H7 (cell line): Measurements from ENCODE around the genes CORO6 and EVI2A.

DNA sequence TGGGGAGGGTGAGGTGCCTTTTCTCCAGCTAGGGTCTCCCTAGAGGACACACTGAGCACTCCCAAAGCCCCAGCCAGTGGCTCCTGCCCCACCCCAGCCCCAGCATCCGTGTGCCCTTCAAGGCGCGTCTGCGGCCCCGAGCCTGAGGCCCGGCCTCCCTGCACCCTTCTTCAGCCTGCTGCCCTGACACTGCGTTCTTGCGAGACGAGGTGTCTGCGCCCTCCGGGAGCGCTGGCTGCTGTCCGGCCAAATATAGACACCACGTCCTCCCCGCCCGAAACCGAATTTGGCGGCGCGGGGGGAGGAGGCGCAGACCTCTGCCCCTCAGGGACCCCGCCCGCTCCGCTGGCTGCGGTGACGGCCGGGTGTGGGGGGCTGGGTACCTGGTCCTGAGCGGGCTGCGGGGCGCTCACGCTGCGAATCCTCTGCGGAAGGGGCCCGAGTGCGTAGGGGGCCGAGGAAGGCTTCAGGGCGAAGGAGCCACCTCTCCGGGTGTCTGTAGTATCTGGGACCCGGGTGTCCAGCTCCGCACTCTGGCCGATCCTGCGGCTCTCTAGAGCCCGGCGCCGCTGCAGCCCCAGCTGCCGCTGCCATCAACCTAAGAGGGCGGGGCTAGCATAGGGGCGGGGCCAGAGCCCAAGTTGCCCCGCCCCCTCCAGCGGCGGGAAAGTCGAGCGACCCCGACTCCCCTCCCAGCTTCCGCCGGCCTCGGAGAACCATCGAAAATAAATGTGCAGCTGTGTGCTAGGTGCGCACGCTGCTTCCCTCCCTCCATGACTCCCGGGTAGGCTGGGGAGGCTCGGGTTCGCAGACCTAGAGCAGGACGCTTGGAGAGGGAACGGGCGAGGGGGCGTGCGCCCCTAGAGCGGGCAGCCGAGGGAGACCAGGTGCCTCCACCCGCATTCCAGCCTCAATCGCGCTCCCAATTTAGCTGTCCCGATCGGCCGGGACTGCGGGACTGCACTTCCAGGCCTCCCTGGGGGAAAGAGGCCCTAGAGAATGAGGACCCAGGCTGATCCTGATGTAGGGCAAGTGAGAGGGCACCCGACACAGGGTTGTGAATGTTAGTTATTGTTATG is at the start of gene CORO6:
Gene CORO6, minus strand, starts transcription at position 608 of the 1,079 bp plus-strand sequence.
- RAMPAGE, long total RNA, result start-site peak on the minus strand centred at position 609 of the sequence, 9 bp wide, 10 reads

- RAMPAGE, long total RNA, result no peak
Observed at GRCh38 chr17:29636034-29636641, 13.4 kb upstream of the CORO6 start.

GRCh38 chr17:29674259-29674743 is 51.6 kb upstream of the CORO6 start:
- RAMPAGE, long total RNA, result no peak

GRCh38 chr17:29930745-29931066 is 678 bp upstream of the SSH2 start:
- RAMPAGE, long total RNA, result no peak

GRCh38 chr17:30123674-30124429 is 7.2 kb downstream of the NSRP1 start:
- RAMPAGE, long total RNA, result no peak

GRCh38 chr17:30380019-30380579 is 1.4 kb downstream of the CPD start:
- RAMPAGE, long total RNA, result no peak

GRCh38 chr17:30599535-30600264 is 122.5 kb downstream of the GOSR1 start:
- RAMPAGE, long total RNA, result no peak

DNA sequence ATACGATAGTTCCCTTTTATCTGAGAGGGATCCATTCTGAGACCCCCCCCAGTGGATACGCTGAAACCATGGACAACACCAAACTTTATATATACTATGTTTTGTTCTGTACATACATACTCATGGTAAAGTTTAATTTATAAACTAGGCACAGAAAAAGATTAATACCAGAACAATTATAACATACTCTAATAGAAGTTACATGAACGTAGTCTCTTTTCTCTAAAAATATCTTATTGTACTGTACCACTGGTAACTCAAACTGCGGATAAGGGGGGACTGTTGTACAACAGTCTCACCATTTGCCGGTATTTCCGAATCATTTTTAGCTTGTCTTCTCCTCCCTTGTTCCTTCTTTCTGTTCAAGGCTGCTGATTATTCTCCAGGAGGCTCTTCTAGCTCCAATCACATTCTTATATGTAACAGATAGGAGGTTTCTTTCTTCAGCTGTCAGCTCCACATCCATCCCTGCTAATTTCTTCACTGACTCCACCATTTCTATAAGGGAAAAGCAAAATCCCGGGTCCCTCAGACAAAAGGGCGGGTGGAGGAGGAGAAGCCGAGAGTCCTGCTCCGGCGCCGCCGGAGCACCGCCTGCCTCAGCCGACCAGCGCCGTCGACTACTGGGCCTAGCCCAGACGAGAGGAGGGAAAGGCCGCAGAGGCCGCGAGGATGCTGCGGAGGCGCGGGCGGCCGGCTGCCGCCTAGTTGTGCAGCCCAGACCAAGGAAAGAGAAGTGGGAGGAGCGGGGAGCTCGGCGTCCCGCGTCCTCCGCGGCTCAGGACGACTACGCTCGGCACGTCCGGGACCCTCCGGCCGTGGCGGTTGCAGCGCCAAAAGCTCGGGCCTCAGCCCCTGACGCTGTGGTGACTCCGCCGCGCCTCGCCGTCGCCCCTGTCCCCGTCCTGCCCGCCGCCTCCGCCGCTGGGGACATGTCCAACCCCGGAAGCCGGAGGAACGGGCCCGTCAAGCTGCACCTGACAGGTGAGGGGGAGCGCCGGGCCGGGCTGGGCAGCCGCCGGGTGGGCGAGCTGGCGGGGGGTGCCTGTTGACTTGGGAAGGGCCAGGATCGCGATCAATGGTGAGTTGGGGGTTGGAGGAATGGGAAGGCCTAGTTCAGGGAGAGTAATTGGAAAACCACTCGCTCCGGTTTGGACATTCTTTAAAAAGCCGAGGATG is 37.4 kb downstream of the RNF135 start:
- RAMPAGE, long total RNA, result no peak

GRCh38 chr17:31128298-31128680 is 33.5 kb downstream of the NF1 start:
- RAMPAGE, long total RNA, result no peak

- RAMPAGE, long total RNA, result no peak
Observed at GRCh38 chr17:31226459-31226860, 70.6 kb downstream of the OMG start.

DNA sequence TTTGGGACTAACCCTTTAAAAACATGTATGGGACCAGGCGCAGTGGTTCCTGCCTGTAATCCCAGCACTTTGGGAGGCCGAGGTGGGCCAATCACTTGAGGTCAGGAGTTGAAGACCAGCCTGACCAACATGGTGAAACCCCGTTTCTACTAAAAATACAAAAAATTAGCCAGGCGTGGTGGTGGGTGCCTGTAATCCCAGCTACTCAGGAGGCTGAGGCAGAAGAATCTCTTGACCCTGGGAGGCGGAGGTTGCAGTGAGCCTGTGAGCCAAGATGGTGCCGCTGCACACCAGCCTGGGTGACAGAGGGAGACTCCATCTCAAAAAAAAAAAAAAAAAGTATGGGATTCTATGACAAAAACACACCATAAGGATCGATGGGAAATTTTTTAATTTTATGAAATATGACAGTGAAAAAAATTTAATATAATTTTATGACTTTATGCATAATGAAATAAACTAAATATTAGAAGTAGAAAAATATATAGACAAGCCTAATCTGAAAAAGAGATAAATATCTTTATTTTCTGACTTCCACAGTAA is 1.6 kb downstream of the EVI2B start:
- RAMPAGE, long total RNA, result no peak

DNA sequence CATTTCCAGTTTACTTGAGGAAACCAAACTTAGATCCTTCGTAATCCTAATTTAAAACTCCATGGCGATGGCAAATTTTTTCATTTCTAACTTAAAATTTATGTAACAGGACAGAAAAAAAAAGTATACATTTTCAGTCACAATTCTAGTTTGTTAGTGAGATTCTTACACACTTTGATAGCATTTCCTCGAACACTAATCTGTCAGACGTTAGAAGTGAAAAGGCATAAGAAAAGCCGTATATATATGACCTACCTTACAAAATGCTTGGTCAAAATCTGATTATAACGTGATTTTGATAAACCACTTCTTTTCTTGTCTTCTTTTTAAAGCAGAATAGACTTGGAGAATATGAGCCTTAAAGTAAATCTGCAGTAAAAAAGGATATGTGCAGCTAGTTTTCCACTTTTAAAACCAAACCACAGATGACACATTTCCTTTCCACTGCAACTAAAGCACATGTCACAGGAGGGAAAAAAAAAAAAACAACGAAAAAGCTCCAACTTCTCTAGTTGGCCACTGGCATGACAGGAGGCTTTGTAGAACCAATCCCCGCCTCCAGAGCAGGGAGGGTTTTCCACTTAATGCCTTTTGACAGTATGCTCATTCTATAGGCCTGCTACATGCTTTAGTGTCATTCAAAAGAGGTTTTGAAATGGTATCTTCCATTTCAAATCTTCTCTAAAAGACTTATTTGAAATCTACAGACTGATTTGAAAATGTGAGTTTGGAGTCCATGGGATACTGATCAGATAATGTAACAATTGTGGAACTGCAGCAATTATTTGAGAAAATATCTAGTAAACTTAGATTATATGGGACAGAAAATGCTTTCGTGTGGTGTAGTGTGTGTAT is at the start of gene EVI2A:
Gene EVI2A, minus strand, starts transcription at position 383 of the 855 bp plus-strand sequence.
- RAMPAGE, long total RNA, result no peak

DNA sequence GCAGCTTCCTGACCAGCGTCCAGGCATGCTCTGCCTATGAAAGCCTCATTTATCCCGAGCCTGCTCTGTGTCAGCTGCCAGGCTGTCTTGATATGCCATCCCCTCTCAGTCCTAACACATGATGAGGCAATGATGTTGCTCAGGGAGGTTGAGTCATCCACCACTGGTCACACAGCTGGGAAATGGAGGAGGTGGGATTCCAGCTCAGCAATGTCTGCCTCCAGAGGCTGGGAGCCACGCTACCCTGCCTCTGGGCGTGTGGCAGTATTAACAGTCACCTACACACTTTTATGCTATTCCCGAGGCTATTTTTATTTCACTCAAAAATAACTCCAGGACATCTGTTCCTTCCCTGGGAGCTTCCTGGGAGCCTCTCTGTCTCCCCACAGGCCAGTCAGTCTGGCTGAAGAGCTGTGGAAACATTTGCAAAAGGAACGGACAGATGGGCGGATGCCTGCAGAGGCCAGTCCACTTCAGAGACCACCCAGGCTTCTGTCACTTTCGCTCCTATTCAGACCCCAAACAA is 22.6 kb downstream of the RAB11FIP4 start:
- RAMPAGE, long total RNA, result no peak

DNA sequence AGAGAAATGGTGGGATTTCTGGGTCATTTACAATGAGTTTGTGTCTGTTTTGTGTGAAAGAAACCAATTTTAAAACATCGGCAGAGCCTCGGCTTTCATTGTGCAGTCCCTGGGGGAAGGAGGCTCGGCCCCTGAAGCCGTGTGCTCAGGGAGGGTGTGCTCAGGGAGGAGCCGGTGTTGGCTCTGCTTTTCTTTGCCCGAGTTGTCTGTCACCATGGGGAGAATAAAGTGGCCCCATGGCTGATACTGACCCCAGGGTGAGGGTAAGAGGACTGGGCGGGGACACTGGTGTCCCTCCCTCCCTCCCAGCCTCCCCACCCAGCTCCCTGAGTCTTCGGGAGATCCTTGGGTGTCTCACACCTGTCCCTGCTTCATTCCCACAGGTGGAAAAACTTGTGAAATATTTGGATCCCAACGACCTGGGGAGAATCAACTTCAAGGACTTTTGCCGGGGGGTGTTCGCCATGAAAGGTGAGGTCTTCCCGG is 40.0 kb downstream of the RAB11FIP4 start:
- RAMPAGE, long total RNA, result no peak

- RAMPAGE, long total RNA, result no peak
Observed at GRCh38 chr17:31479930-31480592, 88.6 kb downstream of the RAB11FIP4 start.

DNA sequence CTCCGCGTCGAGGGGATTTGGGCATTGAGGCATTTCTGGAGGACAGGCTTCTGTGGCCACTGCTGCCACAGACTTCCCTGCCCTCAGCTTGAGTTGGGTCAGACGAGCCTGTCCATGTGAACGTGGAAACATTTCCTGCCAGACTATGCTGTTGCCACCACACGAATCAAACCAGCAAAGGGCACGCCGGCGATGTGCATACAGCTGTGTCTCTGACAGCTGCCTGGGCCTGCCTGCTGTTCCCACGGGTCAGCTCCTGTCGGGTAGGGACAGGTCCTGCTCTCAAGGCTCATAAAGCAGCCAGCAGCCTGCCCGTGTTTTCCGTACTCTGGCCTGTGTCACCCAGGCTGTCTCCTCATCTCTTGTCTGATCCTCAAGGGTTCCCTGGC is 100.3 kb downstream of the RAB11FIP4 start:
- RAMPAGE, long total RNA, result no peak

DNA sequence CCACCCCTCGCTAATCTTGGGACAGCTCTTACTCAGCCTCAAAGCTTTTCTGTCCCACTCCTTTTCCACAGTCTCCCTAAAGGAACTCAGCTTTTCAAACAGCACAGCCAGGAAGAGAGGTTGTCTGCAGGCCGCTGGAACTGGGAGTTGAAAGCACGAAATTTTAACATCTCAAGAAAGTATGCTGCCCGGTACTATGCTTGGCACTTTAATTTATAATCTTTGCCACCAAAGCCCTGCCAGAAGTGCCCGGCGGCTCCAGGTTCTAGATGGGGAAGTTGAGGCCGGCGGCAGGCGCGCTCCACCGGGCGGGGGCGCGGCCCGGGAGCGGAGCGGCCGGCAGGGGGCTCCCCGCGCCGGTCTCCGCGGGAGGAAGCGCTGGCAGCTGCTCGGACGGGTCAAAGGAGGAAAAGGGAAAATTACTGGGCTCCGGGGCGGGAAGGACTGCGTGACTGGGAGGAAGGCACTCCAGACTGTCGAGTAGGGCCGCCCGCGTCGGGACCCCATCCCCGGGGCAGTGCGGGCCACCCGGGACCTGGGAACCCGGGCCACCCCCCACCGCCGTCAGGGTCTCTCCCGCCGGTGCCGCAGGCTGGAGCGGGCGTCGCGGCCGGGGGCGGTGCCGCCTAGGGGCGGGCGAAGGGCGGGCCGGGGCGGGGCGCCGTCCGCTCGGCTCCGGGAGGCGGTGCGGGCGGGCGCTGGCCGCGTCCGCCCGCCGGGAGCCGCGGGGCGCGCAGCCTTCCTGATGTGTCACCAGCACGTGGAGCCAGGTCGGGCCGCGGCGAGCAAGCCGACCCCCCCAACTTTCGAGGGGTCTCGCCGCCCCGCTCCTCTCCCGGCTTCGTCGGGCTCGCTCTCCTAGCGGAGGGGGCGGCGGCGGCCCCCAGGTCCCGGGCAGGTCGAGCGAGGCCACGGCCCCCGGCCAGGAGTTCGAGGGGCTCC is 167.3 kb downstream of the RAB11FIP4 start:
- RAMPAGE, long total RNA, result no peak

DNA sequence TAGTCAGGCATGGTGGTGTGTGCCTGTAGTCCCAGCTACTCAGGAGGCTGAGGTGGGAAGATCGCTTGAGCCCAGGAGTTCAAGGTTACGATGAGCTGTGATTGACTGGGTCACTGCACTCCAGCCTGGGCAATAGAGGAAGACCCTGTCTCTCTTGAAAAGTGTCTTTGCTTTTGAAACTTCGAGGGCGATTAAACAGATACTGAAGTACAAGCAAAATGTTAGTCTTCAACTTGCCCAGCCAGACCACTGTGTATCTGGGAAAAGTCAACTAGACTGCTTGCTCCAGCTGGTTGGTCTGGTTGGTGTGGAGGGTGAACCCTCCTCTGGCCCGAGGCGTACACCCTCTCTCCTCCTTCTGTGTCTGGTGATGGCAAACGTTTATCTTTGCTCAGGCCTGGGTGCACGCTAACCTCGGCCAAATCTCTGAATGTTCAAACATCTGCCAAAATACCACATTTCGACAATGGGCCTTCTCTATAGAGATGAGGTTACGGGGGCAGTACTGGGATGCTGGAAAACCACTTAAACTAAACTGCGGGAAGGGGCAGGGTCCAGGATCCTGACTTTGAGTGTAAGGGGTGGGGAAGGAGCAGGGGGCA is 175.1 kb downstream of the RAB11FIP4 start:
- RAMPAGE, long total RNA, result no peak

GRCh38 chr17:31577625-31577976 is 186.1 kb downstream of the RAB11FIP4 start:
- RAMPAGE, long total RNA, result no peak

- RAMPAGE, long total RNA, result no peak
Observed at GRCh38 chr17:31803643-31804314, 55.3 kb downstream of the COPRS start.